A549 (cell line): Measurements from ENCODE around the gene WDR18.

GRCh38 chr19:940122-940507, 14.3 kb downstream of the ARID3A start:
- PRO-cap, result no peak
CAGE:
- cytosol, long polyA plus RNA, result no peak
- long polyA plus RNA, result no peak
- nucleus, long polyA plus RNA, result no peak

DNA sequence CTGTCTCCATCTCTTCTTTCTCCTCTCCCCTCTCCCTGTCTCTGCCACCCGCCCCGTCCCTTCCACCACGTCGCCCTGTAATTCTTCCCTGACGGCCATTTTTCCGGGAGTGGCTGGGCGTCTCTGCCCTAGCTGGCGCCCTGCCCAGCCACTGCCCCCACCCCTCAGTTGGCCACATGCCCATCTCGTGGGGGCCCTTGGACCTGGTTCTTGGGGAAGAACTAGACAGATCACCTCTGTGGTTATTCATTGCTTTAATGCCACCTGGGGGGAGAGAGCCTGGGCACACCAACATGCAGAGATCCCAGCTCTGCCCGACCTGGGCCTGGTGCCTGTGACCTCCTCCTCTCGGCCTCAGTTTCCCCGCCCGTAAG, 19.0 kb downstream of the ARID3A start:
- PRO-cap, result no peak
CAGE:
- cytosol, long polyA plus RNA, result no peak
- long polyA plus RNA, result no peak
- nucleus, long polyA plus RNA, result no peak

GRCh38 chr19:953064-954177, 27.6 kb downstream of the ARID3A start:
- PRO-cap, result unidirectional peak, minus-strand start at chr19:953228
CAGE:
- cytosol, long polyA plus RNA, result no peak
- long polyA plus RNA, result no peak
- nucleus, long polyA plus RNA, result no peak

DNA sequence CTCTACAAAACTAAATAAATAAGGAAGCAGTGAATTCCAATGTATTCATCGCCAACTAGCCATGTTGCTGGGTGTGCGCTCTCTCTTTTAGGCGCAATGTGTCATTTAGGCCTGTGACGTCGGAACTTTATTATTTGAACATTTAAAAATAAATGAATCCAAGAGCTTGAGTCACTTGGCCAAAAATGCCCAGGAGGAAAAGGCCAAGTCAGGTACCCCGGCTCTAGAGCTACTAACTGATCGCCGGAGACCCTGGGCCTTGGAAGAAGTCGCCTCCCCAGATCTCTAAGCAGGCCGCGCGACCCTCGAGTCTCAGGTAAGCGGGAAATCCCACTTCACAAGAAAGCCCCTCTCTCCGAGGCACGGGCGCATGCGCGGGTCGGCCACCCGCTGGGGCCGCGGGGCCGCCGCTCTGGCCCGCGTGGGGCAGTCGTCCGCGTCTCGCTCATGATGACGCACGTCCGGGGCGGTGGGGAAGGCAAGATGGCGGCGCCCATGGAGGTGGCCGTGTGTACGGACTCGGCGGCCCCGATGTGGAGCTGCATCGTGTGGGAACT, at the start of gene WDR18:
Gene WDR18 (plus strand): TSS at position 475 of the 557 bp plus-strand sequence.
- PRO-cap, result bidirectional peak, plus-strand start at position 481 of the sequence, minus-strand start at position 347 of the sequence
CAGE:
- cytosol, long polyA plus RNA, result start-site peak on the plus strand centred at position 493 of the sequence, 43 bp wide, 499 and 468 reads in 2 replicates
- long polyA plus RNA, result start-site peak on the plus strand centred at position 474 of the sequence, 10 bp wide, 116 and 80 reads in 2 replicates
- nucleus, long polyA plus RNA, result start-site peak on the plus strand centred at position 487 of the sequence, 59 bp wide, 546 and 1,312 reads in 2 replicates

DNA sequence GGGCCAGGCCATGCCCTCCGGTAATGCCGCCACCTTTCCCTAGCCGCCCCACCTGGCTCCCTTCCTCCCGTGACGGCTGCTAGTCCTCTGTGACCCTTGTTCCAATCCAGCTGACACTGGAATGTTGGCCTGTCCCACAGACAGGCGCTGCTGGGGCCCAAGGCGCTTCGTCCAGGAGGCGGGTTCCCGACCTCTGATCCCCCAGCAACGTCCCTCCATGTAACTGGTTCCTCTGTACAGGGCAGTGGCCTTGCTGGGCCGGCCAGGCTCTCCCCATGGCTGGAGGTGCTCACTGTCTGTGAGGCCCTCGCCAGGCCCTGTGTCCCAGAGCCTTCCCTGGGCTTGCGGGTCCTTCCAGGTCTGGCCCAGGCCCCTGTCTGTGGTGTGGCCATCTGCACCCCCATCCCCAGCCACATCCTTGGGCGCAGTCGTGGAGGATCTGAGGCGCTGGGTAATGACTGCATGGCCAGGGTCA, 6.8 kb upstream of the GRIN3B start:
- PRO-cap, result no peak
CAGE:
- cytosol, long polyA plus RNA, result no peak
- long polyA plus RNA, result no peak
- nucleus, long polyA plus RNA, result no peak

GRCh38 chr19:1016389-1017038, 4.4 kb downstream of the TMEM259 start:
- PRO-cap, result no peak
CAGE:
- cytosol, long polyA plus RNA, result no peak
- long polyA plus RNA, result no peak
- nucleus, long polyA plus RNA, result no peak

DNA sequence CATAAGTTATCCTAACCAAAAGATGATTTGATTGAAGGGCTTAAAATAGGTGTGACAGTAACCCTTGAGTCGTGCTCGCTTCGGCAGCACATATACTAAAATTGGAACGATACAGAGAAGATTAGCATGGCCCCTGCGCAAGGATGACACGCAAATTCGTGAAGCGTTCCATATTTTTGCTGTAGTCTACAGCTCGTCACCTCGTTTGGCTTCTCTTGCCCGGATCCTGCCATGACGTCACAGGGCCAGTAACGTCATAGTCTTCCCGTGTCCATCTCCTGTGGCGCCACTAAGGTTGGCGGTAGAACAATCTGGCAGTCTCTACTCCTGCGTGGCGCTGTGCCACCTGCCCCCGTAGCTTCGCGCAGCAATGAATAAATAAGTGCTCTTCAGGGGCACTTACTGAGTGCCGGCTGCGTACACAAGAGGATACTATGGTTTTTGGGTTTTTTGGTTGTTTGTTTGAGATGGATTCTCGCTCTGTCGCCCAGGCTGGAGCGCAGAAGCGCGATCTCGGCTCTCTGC, 590 bp upstream of the TMEM259 start:
- PRO-cap, result bidirectional peak, plus-strand start at position 67 of the sequence, minus-strand start outside the sequence
CAGE:
- cytosol, long polyA plus RNA, result no peak
- long polyA plus RNA, result no peak
- nucleus, long polyA plus RNA, result no peak

- PRO-cap, result no peak
CAGE:
- cytosol, long polyA plus RNA, result no peak
- long polyA plus RNA, result no peak
- nucleus, long polyA plus RNA, result no peak
These were observed 5.4 kb downstream of the ABCA7 start for GRCh38 chr19:1045403-1045671.

GRCh38 chr19:1064360-1065339, 2.3 kb upstream of the ARHGAP45 start:
- PRO-cap, result no peak
CAGE:
- cytosol, long polyA plus RNA, result no peak
- long polyA plus RNA, result no peak
- nucleus, long polyA plus RNA, result no peak

- PRO-cap, result no peak
CAGE:
- cytosol, long polyA plus RNA, result no peak
- long polyA plus RNA, result no peak
- nucleus, long polyA plus RNA, result no peak
These were observed 7.0 kb downstream of the POLR2E start for GRCh38 chr19:1088149-1088547.

DNA sequence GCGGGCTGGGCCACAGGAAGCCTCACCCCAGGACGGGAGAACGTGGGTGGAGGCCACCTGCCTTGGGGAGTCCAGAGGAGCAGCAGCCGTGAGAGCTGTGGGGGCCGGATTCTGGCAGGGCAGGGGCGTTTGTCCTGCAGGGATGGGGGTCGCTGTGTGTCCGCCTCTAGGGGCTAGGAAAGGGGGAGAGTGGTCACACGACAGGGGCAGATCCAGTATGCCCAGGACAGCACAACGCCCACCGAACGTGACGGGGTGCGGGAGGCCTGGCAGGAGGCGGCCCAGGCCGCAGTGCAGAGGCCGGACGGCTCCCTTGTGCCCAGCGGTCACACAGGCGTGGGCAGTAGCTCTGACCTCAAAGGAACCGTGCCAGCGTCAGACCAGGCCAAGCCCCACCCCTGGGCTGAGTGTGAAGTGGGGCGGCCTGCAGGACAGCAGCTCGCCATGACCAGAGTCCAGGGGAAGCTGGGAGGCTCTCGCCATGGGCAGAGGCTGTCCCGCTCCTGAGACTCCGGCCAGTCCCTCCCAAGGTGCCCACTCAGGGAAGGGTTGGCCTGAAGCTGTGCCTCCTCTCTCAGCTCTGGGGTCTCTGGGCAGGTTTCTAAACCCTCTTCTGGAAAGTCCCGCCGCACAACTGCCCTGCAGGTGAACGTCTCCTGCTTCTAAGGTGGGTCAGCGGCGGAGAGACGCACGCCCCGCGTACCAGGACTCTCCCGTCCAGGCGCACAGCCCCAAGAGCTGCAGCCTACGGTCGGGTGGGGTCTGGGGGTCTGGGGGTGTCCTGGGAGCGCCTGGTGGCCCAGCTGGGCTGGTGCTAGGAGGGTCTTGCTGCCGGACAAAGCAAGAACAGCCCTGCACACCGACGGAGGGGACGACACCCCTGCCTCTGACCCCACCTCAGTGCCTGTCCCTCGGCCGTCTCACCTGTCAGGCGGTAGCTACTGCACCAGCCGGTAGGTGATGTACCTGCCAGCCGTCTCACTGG, 6.3 kb downstream of the POLR2E start:
- PRO-cap, result no peak
CAGE:
- cytosol, long polyA plus RNA, result no peak
- long polyA plus RNA, result no peak
- nucleus, long polyA plus RNA, result no peak

DNA sequence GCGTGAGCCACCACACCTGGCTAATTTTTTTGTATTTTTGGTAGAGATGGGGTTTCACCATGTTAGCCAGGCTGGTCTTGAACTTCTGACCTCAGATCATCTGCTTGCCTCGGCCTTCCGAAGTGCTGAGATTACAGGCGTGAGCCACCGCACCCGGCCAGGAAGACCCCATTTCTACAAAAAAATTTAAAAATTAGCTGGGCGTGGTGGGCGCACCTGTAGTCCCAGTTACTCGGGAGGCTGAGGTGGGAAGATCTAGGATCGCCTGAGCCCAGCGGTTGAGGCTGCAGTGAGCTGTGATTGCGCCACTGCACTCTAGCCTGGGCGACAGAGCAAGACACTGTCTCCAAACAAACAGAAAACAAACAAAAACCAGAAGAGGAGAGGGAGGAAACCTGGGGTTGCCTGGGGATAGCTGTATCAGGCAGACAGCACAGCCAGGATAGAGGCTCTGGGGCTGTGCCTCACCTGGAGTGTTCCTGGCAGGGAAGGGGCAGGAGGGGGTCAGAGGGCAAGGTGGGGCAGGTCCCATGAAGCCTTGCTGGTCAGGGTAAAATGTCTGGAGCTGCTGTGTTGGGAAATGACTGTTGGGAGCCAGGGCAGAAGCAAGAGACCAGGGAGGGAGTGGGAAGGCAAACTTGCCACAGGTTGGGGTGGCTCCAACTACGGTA, 2.6 kb upstream of the POLR2E start:
- PRO-cap, result bidirectional peak, plus-strand start at position 433 of the sequence, minus-strand start at position 317 of the sequence
CAGE:
- cytosol, long polyA plus RNA, result no peak
- long polyA plus RNA, result no peak
- nucleus, long polyA plus RNA, result no peak

DNA sequence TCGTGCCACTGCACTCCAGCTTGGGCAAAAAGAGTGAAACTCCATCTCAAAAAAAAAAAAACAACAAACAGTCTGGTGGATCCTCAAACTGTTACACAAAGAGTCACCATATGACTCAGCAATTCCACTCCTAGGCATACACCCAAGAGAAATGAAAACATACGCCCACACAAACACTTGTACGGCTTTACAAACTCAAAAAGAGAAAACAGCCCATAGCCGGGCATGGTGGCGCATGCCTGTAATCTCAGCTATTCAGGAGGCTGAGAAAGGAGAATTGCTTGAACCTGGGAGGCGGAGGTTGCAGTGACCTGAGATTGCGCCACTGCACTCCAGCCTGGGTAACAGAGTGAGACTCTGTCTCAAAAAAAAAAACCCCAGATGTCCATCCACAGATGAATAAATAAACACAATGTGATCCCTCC, 4.2 kb upstream of the GPX4 start:
- PRO-cap, result no peak
CAGE:
- cytosol, long polyA plus RNA, result no peak
- long polyA plus RNA, result no peak
- nucleus, long polyA plus RNA, result no peak

DNA sequence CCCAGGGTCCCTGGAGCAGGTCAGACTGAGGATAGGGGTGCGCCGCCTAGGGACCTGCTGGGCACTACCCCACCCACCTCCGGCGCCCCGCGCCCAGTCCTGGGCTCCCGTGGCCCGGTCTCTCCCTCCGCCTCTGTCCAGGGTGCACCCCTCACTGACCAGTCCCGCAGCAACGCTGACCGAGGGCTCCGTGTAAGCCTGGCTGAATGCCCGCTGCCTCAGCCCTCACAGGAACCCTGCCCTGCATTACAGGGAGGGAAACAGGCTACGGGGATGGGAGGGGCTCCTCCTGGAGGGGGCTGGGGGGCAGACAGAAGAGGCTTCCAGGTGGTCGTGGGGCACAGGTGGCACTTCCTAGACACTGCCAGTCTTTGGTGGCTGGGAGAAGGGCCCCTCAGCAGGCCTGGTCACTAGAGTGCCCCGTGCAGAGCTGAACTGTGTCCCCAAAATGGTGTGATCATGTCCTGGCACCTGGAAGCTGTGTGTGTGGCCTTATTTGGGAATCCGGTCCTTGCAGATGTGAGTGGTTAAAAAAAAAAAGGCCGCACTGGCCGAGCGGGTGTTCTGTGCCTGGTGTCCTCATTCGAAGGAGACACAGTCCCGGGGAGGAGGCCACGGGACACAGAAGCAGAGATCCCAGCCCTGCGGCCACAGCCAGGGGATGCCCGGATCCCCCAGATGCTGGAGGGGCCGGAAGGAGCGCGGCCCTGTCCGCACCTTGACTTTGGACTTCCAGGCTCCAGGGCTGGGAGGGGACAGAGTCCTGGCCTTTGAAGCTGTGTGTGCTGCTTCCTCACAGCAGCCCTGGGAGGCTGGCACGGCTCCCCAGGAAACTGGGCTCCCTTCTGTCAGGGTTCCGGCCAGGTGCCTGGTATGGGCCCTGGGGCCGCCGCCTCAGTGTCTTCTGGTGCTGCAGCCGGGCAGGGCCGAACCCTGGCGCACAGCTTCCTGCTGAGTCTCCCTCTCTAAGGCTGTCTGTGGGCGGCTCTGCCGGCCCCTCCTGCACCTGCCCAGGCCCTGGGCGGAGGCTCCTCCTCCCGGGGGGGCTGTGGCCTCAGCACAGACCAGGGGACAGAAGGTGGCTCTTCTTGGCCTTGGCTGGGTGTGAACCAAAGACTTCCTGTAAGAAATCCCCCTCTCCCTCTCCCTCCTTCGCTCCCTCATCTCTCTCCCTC, 32.1 kb downstream of the GPX4 start:
- PRO-cap, result no peak
CAGE:
- cytosol, long polyA plus RNA, result no peak
- long polyA plus RNA, result no peak
- nucleus, long polyA plus RNA, result no peak

DNA sequence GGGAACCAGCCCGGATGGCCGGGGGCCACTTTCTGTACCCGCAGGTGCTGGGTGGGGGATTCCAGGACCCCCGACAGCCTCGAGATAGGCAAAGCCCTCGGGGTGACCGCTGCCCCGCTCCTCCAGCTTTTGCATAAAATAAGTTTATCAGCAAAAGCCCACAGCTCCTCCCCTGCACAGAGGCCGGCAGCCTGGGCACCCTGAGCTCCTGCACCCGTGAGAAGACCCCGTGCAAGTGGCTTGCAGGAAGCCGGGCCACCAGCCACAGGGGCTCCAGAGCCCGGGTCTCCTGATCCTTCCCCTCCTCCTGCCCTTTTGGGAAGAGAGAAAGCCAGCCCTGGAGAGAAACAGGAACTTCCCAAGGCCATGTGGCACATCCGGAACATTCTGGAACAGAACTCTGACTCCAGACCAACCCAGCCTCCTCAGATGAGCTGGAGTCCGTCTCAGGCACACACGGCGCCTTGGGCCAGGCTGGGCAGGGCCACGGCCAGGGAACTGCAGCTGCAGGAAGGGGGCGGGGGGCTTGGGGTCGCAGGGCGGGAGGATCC, 23.2 kb downstream of the SBNO2 start:
- PRO-cap, result no peak
CAGE:
- cytosol, long polyA plus RNA, result no peak
- long polyA plus RNA, result no peak
- nucleus, long polyA plus RNA, result no peak

GRCh38 chr19:1151822-1152852, 21.9 kb downstream of the SBNO2 start:
- PRO-cap, result no peak
CAGE:
- cytosol, long polyA plus RNA, result no peak
- long polyA plus RNA, result no peak
- nucleus, long polyA plus RNA, result no peak

DNA sequence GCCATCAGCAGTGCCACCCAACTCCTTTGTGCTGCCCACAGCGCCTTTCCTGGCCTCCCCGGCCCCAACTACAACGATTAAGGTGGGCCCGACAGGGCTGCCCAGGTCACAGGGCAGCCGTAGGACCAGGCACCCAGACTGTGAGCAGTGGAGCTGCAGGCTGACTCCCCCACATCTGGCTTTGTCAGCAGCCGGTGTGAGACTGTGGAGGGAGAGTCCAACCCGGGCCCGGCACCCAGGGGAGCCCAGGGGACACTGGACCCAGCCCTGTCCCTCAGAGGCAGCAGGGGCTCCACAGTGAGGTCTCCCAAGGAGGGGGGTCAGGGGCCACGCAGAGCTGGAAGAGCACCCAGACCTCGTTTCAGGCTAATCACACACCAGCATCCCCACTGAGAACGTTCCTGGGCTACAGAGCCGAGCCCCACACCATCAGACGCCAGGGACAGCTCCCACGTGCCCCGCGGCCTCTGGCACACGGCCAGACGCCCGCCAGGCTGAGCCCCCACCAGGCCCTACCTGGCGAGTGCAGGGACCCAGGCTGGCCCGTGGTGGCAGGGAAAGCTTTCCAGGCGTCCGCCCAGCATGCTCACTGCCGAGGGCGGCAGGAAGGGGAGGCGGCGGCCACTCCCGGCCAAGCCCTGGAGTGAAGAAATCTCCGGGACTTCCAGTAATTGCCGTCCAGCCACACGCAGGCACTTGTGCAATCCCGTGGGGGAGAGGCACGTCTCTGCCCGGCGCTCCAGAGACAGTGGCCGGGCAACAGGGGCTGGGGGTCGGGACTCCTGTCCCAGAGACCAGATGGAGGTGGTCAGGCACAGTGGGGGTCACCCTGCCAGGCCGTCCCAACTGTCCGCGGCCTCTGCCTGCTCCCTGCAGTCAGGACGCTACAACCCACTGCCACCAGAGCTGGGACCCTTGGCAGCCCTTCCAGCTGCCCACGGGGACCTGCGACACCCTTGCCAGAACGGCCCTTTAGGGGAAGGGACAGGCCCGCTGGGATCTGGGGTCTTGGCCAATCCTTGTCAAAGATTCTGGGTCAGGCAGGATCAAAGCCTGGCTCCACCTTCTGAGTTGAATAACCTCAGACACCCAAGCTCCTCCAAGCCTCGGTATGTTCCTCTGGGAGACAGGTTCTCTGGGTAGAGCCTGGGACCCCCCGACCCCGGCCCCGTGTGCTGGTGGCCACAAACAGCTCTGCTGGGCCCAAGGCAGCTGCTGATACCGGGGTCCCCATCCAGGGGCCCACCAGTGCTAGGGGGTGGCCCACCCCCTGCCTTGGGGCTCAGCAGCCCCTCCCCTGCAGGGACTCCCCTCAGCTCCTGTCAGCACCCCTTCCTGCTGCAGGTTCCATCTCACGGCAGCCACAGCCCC, 19.0 kb downstream of the SBNO2 start:
- PRO-cap, result no peak
CAGE:
- cytosol, long polyA plus RNA, result no peak
- long polyA plus RNA, result no peak
- nucleus, long polyA plus RNA, result no peak

- PRO-cap, result no peak
CAGE:
- cytosol, long polyA plus RNA, result no peak
- long polyA plus RNA, result no peak
- nucleus, long polyA plus RNA, result no peak
These were observed 16.4 kb downstream of the SBNO2 start for GRCh38 chr19:1157419-1158362.

GRCh38 chr19:1163068-1163732, 10.9 kb downstream of the SBNO2 start:
- PRO-cap, result no peak
CAGE:
- cytosol, long polyA plus RNA, result no peak
- long polyA plus RNA, result no peak
- nucleus, long polyA plus RNA, result no peak

DNA sequence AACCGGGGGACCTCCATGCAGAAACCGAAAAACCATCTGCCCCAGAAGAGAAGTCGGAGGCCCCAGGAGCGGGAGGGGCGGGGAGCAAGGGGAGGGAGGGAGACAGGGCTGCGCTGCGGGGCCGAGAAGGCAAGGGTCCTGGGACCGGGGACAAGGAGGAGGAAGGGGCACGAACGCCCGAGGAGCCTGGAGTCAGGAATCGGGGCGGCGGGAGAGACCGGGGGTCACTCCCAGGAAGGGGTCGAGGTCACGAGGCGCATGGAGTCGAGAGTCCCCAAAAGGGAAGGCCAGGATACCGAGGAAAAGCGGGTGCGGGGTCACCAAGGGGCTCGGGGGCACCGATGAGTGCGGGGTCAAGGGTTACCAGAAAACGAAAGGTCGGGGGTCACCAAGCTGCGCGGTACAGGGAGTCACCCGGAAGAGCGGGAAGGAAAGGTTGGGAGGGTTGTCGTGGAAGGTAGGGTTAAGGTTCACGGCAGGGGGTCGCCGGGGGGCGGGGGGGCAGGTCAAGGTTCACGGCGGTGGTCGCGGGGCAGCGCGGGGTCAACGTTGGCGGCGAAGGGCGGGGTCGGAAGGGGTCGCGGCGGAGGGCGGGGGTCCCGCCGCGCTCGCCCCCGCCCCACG, 528 bp downstream of the SBNO2 start:
- PRO-cap, result no peak
CAGE:
- cytosol, long polyA plus RNA, result no peak
- long polyA plus RNA, result no peak
- nucleus, long polyA plus RNA, result no peak